Measurements from ENCODE around the genes TRAPPC2L and ACSF3.

DNA sequence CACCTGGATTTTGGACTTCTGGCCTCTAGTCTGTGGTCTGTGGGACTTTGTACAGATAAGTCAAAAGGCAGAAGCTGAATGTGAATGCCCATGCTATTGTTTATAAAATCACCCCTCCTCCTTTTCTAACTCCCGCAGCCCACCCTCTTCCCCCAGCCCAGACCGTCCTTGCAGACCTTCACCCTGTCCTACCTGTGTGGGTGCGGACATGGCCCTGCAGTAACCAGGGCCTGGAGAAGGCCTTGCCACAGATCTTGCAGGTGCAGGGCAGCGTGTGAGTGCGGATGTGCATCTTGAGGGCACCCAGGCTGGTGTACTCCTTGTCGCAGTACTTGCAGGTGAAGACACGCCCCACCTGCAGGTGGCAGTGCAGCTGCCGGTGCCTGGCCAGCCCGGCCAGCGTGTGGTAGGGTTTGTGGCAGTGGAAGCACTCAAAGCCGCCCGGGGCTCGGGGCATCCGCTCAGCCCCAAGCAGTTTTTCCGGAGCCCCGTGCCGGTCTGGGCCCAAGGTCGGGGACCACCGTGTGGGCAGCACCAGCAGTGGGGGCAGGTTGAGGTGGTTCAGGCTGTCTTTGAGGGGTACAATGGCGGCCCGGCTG, 5.3 kb downstream of the SNAI3 start:
- RRBS, result 74% methylated on average over 12 of the region's 21 CpGs

DNA sequence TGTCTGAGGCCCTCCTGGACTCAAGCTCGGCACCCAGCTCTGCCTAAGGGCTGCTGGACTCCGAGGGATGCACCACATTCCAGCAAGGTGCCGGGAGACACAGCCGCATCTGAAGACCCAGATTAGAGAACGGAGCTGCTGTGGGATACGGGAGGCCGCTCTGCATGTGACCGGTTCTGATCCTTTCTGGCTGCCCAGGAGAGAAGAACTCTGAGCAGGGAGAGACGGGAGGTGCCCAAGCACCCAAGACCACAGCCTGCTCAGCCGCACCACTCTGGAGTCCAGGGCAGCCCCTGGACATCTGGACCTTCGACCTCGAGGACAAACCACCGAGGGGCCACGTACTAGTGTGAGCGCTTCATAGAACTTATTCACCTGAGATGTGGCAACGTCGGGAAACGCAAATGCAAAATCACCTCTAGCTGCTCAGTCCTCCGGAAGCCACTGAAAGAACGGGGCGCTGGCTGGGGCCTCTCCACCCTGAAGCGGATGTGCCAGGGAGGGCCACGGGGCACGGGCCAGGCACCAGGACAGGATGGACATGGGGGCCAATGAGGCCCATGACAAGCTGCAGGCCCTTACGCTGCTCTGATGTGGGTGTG, 5.9 kb downstream of the RNF166 start:
- RRBS, result 96% methylated on average over 5 of the region's 25 CpGs

- RRBS, result 91% methylated on average over 7 of the region's 26 CpGs
These were observed 38.7 kb downstream of the CTU2 start for GRCh38 chr16:88744829-88745507.

- RRBS, result 69% methylated on average over 4 of the region's 32 CpGs
These were observed 23.4 kb downstream of the PIEZO1 start for GRCh38 chr16:88761260-88762314.

- RRBS, result 11% methylated on average over 56 of the region's 104 CpGs
These were observed 679 bp downstream of the PIEZO1 start for GRCh38 chr16:88784033-88785049.

GRCh38 chr16:88810595-88811696, 782 bp downstream of the APRT start:
- RRBS, result 7% methylated on average over 10 of the region's 57 CpGs

DNA sequence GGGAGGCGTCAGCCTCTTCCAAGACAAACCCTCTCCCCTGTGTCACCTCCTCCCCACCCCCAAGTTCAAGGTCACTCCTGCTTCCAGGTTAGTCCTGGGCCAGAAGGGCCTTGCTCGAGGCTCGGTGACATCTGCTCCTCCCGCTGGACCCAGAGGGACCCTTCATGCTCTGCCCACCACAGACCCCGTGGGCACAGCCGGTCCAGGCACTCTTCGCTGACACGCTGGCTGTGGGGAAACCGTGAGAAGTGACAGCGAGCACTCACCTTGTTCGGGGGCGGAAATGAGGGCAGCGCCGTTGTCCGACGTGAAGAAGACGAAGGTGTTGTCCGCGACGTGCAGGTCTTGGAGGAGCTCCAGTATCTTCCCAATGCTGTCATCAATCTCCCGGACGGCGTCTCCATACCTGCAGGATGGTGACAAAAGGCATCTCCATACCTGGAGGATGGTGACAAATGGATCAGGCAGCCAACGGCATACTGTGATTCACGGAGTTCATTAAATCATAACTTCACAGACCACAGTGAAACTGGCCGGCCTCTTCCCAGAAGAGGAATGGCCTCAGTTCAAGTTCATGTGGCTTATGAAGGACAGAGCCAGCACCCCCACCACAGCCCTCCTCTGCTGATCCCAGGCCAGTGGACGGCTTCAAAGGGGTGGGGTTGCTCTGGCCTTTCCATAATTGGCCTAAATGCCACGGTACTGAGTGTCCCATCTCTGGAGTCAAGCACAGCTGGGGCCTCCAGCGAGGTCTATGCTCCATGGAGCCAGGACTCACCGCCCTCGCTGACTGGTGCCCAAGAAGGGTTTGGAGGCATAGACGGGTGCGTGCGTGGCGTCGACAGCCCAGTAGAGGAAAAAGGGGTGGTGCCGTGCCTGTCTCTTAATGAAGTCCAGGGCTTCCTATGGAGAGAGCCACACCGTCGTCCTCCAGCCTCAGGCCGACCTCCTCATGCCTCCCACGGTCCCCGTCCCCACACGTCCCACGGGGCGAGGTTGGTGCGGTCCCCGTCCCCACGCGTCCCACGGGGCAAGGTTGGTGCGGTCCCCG, 21.5 kb downstream of the GALNS start:
- RRBS, result no CpG with 5 or more reads among the region's 52 CpGs

GRCh38 chr16:88854482-88855102, 2.2 kb downstream of the GALNS start:
- RRBS, result 59% methylated on average over 6 of the region's 17 CpGs

DNA sequence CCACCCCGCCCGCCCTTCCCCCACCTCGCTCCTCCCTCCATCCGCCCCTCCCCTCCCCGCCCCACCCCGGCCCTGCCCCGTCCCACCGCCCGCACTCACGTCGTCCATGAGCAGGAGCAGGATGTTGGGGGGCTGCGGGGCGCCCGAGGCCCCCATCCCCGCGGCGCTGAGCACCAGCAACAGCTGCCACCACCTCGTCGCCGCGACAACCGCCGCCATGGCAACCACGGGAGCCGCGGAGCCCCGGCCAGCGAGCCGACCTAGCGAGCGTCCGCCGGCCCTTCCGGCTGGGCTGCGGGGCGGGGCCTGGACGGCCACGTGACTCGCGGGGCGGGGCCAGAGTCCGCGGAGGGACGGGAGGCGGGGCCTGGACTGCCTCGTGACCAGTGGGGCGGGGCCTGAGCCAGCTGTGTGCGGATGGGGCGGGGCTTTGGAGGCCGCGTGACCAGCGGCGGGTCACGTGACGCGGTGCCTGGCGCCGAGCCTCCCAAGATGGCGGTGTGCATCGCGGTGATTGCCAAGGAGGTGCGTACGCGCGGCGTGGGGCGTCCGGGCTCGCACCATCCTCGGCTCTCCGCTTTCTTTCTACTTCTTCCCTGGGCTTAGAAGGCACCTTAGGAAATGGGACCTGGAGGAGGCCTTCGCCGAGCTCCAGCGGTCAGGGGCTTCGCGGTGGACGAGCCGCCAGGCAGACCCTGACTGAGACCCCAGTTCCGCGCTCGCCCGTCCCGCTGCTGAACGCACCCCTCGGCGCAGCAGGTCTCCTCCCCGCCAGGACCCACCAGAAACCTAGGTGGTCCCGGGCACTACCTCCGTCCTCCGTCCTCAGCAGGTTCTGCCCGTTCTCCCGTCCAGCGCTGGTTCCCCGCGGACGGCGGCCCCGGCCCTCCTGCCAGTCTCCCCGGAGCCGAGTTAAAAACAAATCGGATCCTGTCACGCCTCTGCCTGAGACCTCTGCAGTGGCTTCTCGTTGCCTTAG, at the start of gene TRAPPC2L:
TRAPPC2L (plus strand) TSS at position 469 of the 979 bp plus-strand sequence.
- RRBS, result 2% methylated on average over 10 of the region's 103 CpGs

- RRBS, result 94% methylated on average over 4 of the region's 22 CpGs
These were observed 17.3 kb upstream of the PABPN1L start for GRCh38 chr16:88883721-88884272.

DNA sequence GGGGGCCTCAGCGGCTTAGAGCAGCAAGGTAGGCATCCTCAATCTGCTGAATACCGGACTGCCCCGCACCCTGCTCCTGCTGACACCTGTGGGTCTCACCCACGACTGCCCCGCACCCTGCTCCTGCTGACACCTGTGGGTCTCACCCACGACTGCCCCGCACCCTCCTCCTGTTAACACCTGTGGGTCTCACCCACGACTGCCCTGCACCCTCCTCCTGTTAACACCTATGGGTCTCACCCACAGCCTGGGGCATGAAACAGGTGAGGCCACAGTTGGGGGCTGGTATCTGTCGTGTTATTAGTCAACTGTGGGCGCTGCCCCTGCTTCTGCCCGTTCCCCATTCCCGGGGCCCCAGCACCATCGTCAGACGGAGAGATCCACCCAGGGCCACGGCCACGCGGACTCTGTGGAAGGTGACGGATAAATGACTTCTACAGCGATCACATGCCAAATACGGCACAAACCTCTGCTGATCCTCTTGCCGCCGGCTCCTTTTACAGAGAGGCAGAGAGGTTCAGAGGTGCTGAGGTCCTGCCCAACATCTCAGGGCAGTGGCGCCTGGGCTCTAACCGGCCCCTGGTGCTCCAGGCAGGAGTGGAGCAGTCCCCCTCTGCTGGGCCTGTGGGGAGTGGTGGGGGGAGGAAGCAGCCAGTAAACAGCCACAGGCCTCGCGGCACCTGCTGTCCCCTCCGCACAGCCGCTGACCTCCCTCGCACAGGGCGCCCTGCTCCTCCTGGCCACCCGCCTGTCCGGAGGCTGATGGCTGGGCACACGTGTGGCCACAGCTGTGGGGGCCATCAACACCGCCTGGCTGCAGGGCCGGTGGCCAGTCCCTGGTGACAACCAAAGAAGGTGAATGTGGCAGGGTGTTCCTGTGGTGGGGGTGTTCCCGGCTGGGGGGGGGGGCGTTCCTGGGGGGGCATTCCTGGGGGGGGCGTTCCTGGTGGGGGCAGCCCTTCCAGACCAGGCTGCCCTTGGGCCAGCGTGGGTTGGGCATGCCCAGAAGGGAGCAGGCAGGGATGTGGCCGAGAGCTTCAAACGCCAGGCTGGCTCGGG, 36.6 kb upstream of the PABPN1L start:
- RRBS, result 66% methylated on average over 8 of the region's 42 CpGs

- RRBS, result no CpG with 5 or more reads among the region's 21 CpGs
These were observed 53.0 kb downstream of the CBFA2T3 start for GRCh38 chr16:88923986-88924453.

- RRBS, result 30% methylated on average over 23 of the region's 41 CpGs
These were observed 51.7 kb downstream of the CBFA2T3 start for GRCh38 chr16:88925004-88925939.

DNA sequence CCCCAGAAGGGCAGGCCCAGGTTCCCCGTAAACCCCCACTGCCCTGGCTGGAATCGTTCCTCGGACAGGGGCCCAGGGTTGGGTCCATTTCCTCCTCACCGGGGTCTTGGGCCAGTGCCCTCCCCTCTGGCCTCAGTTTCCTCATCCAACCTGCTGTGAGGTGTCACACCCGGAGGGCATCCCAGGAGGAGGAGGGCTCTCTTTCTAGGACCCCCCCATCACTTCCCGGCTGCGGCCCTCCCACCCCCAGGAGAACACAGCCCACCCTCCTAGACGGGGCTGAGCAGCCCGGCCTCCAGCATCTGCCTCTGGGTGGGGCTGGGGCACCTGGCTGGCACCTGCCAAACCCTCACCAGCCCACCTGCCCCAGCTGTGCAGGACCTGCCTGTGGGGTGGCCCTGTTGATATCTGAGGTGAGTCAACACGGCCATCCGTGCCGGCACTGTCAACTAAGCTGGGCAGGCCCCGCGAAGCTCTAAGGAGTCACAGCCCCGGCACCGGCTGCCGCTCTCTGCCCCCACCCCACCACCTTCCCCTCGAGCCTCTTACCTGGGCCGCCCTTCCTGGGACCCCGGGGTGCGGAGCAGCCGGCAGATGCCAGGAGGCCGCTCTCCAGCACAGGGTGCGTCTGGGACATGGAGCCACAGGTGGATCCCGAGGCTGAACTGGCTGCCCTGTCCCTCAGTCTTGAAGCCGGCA, 750 bp downstream of the CBFA2T3 start:
- RRBS, result 61% methylated on average over 17 of the region's 26 CpGs

DNA sequence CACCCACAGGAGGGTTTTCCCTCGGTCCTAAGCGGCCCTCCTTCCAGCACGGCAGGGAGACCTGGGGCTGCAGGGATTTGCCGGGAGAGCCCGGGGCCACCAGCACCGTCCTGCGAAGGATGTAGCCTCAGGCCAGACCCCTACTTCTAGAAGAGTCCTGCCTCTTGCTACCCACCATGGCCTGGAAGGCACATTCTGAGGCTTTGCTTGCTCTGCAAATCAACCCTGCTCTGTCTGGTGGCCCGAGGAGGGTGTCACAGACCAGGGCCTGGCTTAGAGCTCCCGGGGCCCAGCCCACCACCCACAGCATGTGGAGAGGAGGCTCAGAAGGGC, 28.9 kb upstream of the ACSF3 start:
- RRBS, result 76% methylated on average over 3 of the region's 9 CpGs

DNA sequence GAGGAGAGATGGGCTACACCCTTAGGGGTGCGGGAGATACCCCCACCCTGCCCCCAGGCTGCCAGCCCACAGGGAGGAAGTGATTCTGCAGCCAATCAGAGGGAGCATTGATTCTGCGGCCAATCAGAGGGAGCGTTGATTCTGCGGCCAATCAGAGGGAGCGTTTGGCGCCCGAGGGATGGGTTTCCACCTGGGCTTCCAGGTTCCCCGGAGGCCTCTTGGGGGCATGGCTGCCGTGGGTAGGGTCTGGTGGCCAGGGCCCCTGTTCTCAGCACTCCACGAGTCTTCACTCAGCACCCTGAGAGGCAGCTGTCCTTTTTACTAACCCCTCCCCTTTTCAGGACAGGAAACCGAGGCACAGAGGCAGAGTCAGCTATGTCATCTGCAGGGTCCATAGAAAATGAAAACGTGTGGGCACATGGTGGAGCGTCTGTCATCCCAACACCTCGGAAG, 28.1 kb upstream of the ACSF3 start:
- RRBS, result no CpG with 5 or more reads among the region's 14 CpGs

DNA sequence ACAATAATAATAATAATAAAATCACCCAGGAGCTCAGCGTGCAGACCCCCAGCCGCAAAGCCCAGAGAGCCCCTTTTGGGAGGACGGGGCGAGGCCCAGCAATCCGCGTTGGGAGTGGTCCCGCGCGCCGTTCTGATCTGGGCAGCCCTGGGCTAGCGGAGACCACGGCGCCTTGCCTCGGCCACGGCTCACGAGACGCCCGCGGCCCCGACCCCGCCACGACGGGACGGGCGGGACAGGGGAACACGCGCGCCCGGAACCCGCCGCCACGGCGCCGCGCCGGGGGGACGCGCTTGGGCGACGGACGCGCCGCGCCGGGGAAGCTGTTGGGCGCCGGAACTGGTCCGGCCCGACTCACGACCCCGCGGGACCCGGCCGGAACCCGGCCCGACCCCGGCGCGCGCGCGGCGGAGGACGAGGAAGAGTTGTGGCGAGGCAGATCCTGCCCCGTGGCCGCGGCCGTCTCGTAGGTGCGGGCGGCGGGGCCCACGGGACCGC, at the start of gene ACSF3:
ACSF3 (plus strand) TSS at position 326 of the 498 bp plus-strand sequence.
- RRBS, result 2% methylated on average over 22 of the region's 75 CpGs

- RRBS, result no CpG with 5 or more reads among the region's 20 CpGs
These were observed 17.3 kb upstream of the CDH15 start for GRCh38 chr16:89154157-89154740.

DNA sequence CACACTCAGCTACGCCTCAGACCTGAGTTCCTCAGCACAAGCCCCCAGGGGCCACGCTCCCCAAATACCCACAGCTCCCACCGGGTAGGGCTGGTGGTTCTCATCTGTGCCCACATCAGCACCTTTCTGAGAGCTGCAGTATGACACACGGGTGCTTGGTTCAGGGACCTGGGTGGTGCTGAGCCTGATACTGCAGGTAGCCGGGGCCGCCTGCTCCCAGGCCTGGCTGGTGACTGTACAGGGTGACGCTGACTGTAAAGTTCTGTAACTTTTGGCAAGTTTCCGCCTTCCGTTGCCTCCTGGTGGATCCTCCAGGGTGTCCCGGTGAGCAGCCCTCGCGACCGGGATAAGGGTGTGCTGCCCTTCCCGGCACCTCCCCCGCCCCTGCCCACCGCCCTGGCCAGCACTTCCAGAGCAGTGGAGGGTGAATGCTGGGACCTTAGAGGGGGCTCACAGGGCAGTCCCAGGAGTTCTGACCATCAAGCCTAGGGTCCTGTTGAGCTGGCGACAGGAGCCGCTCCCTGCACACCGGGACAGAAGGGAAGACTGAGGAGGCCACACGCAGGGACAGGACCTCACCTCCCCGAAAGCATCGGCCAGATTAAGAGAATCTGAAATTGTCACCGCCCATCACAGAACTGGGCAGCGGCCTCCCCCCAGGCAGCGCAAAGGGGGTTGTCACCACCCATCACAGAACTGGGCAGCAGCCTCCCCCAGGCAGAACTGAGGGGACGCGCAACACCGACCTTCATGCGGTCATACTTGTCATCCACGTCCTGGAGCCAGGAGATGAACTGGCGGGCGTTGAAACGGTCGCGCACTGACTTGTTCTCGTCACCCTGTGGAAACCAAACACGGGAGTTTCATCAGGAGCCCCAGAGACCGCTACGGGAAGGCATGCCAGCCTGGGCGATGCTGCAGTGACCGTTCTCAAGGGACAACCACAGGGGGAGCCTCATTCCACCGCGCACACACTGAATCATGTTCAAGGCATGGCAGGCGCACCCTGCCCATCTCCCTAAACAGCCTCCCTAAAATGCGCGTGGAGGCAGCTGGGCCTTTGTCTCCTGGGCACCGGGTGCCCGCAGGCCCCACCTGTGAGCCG, 52.9 kb downstream of the ZNF778 start:
- RRBS, result 92% methylated on average over 5 of the region's 49 CpGs

- RRBS, result no CpG with 5 or more reads among the region's 28 CpGs
These were observed 64.3 kb downstream of the ZNF778 start for GRCh38 chr16:89281715-89282269.